ENCODE measurements around the genes IL21R, IL27 and SPNS1.

- PRO-cap: no peak
Measured at GRCh38 chr16:27213943-27215326, 11.1 kb downstream of the KDM8 start.

DNA sequence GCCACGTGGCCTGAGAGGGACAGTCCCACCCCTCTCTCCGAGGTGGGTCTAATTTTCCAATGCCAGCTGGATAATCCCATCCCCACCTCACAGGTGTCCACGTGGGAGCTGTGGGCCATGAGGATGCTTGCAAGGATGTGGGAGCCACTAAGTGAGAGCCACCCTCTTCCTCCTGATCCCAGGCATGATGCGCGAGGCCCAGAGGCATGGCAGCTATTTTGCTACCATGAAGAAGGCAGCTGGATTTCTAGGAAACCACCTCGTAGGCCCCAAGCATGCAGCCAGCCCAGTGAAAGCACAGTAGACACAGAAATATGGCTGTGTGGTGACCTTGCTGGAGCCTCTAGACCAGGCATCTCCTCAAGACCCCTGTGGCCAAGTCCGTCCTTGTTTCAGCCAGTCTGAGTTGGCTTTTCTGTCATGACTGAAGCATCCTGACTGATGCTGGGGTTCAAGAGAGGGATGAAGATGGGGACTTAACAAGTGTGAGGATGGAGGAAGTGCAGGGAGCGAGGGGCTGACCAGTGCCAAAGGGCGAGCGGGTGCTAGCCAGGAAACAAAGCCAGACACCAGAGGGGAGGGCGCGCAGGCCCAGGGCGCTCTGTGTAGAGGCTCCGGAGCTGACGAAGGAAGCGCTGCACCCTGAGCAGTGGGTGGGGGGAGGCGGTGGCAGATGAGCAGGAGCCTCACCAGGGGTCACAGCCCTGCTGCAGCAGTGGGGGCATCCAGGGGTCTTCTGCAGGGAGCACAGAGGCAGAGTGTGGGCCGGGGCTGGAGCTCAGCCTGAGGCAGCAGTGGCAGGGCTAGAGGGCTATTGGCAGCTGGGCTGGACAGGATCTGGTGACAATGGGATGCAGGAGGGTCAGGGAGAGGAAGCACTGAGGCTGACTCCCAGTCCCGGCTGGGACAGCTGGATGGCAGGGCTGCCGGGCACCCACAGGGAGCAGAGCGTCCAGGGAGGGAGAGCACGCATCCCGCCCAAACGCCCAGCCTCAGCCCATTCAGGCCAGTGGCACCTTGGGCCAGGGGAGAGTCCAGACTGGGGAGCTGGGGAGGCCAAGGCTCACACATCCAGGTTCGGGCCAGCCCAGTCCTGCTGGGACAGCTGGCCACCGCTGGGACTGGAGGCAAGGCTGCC lies 20.7 kb downstream of the KDM8 start:
- PRO-cap: no peak

GRCh38 chr16:27230433-27231354 lies 27.4 kb downstream of the KDM8 start:
- PRO-cap: no peak

DNA sequence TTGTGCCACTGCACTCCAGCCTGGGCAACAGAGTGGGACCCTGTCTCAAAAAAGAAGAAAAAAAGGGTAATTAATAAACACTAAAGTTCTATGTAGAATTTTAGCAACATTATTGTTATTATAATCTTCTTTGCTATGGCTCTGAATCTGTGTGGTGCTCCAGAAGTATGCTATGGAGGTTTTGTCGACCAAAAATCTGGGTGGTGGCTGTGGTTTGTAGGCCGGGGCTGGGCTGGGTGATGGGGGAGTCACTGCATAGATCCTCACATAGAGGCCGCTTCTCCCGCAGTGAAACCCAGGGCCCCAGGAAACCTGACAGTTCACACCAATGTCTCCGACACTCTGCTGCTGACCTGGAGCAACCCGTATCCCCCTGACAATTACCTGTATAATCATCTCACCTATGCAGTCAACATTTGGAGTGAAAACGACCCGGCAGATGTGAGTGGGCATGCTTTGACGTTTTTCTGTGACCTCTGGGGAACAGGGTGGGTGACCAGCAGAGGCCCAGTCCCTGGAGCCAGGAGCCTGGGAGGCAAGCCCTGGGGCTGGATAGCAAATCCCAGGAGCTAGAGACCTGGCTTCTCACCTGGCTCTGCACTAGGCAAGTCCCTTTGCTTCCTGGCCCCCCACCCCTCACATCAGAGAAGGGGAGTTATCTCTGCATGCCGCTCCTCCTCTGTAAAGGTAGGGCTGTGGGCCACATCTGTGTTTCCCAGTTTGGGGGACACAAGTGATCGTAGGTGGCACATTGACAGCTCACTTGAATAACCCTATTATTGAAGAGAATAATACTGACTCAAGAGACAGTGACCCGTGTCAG lies 32.6 kb downstream of the IL4R start:
- PRO-cap: no peak

DNA sequence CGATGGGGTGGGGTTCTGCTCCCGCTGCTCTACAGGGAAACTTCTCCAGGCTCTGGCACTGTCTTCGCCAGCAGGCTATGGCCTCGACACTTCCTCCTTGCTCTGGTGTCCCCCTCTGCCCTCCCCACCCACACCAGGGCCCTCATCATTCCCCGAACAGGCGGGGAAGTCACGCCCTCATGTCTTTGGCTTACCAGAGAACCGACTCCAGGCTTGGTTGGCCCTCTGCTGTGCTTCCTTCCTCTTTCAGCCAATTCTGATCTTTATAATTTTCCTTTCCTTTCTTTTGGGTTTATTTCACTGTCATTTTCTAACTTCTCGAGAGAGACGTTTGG lies 18.1 kb upstream of the IL21R start:
- PRO-cap: no peak

DNA sequence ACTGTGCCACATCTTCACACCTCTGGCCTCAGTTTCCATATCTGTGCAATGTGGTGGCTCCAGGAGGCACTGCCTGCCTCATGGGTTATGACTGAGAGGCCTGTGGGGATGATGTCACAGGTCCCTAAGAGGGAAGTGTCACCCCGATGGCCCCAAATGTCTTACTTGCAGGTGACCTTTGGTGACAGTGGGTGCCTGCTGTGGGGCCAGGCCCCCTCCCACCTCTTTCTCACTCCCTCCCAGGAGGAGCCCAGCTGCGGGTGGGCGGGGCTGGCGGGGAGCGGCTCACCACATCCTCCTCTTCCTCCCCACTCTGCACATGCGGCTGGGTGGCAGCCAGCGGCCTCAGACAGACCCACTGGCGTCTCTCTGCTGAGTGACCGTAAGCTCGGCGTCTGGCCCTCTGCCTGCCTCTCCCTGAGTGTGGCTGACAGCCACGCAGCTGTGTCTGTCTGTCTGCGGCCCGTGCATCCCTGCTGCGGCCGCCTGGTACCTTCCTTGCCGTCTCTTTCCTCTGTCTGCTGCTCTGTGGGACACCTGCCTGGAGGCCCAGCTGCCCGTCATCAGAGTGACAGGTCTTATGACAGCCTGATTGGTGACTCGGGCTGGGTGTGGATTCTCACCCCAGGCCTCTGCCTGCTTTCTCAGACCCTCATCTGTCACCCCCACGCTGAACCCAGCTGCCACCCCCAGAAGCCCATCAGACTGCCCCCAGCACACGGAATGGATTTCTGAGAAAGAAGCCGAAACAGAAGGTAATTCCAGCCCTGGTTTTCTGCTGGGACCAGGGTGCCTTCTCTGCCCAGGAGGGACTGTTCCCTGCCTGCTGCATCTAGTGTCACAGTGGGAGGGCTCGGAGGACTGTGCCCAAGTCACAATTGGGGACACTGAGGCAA lies at the start of gene IL21R:
Gene IL21R, plus strand, starts transcription at position 311 of the 896 bp plus-strand sequence.
- PRO-cap: unidirectional peak, plus-strand start at position 352 of the sequence; unidirectional peak, minus-strand start at position 516 of the sequence

DNA sequence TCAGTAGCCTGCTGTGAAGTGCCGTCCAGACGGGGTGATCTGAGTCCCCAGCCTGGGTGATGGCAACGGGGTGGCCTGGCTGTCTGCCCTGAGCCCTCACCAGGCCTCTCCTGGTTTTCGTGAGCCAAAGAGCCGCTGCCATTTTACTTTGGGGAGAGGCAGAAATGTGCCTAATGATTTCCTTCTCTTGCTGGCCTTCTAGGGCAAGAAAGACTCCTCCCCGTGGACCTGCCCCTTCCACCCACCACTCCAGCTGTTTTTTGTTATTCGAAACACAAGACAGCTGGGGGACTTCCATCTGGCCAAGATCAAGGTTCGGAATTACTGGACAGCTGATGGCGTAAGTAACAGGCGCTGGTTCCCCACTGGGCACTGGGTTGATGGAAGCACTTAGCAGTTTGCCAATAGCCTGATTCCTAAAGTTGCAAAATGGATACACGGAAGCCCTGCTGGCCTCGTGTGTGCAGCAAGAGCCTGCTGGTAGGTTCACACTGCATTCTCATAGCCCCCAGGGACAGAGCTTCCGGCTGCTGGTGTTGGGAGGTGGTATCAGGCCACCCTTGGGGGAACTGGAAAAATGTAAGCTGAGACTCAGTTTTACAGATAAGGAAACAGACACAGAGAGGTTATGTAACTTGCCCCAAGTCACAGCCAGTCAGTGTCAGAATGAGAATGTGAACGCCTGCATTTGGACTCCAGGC lies 171.6 kb downstream of the KATNIP start:
- PRO-cap: no peak

DNA sequence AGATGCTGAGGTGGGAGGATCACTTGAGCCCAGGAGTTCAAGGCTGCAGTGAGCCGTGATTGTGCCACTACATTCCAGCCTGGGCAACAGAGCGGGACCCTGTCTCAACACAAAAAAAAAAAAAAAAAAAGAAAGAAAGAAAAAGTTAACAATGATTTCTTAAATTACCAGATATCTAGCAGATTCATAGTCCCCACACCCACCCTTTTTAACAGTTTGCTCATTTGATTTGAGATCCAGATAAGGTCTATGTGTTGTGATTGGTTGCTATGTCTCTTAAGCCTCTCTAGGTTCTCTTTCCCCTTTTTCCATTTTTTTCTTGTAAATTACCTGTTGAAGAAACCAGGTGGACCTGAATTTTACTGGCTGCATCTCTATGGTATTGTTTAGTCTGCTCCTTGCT lies 213.6 kb downstream of the KATNIP start:
- PRO-cap: no peak

- PRO-cap: no peak
Measured at GRCh38 chr16:28089873-28090224, 26.3 kb upstream of the GSG1L start.

- PRO-cap: no peak
Measured at GRCh38 chr16:28136647-28137496, 73.4 kb upstream of the GSG1L start.

DNA sequence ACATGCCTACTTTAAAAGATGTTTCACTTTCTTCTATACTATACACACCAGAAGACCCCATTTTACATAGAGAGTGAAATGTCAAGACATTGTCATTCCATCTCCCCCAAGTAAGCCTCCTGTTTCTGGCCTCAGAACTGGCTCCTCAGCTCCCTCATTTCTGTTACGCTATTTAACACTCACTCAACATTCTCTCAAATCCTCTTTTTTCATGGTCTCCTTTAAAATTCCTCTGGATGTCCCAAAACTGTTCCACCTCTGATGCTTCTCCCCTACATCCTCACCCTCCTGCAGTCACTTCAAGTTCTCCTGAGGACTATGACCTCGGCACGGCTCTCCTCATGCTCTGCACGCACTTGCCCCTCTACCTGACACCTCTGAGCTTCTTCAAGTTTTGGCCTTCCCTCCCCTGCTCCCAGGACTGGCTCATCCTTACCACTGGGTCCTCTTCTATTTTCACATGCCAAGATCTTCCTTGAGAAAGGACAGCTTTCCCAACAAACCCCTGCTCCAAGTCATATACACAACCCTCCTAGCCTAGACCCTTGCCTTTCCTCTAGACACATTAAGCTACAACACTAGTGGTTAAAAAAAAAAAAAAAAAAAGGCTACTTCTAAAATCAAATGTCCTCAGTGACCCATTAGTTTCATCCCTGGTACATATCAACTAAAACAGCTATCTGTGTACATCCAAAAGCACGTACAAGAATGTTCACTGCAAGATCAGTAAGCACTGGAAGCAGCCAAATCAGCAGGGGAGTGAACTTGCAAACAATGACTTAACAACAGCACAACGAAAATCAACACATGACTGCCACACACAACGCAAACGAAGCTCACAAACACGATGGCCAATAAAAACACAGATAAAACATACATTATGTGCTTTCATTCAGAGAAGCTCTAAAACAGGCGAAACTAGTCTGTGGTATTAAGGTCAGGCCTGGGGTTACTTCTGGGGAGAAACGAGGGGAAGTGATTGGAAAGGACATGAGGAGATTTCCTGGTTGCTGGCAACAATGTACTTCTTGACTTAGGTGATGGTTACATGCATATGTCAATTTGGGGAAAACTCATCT lies 60.8 kb downstream of the XPO6 start:
- PRO-cap: no peak

GRCh38 chr16:28210620-28211689 lies 810 bp downstream of the XPO6 start:
- PRO-cap: bidirectional peak, plus-strand start at chr16:28211392, minus-strand start at chr16:28211243

DNA sequence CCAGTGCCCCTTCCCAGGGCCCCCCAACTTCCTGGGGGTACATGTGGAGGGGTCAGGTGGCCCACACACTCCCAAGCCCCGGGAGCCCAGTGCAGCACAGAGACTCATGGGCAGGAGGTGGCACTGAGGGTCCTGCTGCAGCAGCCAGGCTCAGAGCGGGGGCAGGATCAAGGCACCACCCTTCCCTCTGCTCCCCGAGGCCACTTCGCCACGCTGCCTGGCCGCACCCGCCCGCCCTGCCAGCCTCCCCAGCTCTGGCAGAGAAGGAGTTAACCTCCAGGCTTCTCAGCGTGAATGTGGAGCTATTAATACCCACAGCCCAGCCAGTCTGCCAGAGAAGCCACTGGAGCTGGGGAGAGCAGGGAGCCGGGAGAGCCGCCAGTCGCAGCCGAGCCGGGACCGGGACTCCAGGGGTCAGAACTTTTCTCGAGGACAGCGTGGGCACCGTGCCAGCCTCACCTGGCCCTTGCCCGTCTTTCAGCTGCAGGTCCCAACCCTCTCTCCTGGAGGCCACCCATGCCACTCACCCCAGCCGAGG lies 33.9 kb upstream of the SBK1 start:
- PRO-cap: unidirectional peak, plus-strand start at position 334 of the sequence

DNA sequence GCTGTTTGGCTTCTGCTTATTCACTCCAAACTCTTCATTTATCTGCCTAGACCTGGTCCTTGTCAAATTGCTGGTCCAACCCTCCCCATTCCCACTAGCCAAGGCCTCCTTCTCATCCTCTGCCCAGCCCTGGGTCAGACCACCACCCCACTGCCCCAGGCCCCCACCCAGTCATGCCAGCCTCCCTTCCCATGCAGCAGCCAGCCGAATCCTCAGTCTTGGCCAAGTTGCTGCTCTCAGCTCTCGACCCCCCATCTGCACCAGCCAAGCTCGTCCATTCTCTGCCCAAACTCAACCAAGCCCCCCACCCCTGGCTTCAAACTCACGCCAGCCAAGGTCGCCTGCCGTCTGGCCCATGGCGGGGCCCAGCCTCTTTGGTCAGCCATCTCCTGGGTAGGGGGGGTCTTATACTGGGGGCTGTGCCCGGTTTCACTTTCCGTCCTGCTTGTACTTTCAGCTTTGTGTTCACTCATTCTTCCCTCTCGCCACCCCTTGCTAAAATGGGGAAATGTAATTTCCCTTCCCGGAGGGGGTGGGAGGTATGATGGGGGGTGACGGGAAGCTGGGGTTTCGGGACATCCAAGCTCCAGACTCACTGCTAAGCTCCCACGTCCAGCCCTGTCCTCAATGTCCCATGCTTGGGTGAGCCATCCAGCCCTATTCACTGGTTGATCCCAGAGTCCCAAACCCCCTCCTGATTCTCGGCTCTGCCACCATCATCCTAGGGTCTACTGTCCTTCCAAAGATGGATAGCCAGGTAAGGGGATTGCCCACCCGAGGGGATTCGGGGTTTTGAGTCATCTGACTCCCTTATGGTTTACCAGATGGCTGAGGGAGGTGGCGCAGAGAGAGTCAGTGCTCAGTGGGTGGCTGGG lies at the start of gene IL27:
Gene IL27, minus strand, starts transcription at position 380 of the 875 bp plus-strand sequence.
- PRO-cap: no peak

GRCh38 chr16:28844991-28845770 lies 967 bp downstream of the TUFM start:
- PRO-cap: unidirectional peak, plus-strand start at chr16:28845603

DNA sequence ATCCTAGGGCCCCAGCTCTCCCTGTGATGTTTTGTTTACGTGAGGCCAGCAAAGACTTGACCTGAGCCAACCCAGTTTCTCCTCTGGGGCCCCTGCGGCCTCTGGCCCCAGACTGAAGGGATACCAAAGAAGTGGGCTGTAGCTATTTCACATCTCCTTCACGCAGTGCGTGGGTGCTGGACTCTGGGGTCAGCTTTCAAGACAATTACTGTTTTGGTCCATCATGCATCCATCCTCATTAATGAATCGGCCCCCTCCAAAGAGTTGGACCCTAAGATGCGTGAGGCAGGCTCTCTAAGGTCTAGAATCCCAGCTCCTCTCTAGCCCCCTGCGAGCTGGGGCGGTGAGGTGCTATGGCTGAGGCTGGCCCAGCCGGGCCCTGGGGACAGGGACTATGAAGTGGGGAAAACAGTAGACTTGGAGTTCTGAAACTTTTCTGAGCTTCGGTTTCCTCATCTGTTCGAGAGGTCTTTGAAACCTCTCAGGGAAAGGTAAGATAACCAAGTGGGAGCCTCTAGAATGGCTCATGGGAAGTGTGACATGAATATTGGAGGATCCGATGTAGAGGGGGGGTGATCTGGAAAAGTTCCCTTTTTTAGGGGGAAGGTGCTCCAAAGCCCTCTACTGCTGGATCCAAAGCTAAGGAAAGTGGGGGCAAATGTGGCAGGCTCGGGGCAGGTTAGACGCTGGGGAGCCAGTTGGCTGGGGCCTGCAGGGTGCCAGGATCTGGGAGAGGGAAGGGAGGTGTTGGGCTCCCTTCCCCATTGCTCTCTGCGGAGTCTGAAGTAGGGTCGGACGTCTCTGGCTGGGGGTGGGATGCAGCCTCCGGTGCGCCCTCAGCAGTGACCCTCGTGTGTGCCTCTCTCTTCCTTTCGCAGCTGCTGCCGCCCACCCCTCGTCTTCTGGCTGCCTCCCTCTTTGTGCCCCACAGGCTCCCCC lies 1.8 kb downstream of the SH2B1 start:
- PRO-cap: no peak

DNA sequence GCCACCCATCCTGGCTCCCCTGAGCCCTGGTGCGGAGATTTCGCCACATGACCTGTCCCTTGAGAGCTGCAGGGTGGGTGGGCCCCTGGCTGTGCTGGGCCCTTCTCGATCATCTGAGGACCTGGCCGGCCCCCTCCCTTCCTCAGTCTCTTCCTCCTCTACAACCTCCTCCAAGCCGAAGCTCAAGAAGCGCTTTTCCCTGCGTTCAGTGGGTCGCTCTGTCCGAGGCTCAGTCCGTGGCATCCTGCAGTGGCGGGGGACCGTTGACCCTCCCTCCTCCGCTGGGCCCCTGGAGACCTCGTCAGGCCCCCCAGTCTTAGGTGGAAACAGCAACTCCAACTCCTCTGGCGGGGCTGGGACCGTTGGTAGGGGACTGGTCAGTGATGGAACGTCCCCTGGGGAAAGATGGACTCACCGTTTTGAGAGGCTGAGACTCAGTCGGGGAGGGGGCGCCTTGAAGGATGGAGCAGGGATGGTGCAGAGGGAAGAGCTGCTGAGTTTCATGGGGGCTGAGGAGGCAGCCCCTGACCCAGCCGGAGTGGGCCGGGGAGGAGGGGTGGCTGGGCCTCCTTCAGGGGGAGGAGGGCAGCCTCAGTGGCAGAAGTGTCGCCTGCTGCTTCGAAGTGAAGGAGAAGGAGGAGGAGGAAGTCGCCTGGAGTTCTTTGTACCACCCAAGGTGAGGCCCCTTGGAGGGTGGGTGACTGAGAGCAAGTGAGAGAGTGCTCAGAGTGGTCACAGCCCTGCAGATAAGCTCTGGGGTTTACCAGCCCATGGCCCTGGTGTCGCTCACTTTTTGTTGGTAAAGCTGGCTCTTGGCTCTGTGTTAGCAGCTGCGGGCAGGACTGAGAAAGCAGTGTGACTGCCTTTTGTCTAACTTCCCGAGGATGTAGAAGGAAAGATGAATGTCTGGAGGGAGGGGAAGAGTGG lies 3.0 kb downstream of the SH2B1 start:
- PRO-cap: no peak

DNA sequence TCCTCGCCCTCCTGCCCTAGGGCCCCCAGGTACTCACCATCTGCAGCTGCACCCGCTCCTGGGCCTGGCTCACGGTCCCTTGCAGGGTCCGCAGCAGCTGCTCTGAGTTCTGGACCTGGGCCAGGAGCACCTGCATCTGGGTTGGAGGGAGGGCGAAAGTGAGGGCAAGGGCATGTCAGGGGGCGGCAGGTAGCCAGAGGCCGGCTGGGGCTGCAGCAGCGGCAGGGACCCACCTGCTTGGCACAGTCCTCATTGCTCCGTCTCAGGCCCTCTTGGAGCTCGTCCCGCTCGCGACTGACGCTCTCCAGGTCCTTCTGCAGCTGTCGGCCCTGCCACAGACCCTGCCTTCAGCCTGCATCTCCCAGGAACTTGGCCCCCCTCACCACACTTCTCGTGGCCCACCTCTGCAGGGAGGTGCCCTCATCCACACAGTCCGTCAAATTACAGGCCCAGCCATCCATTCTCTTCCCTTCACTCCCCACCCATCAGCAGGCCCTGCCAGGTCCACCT lies 14.1 kb downstream of the RABEP2 start:
- PRO-cap: no peak

DNA sequence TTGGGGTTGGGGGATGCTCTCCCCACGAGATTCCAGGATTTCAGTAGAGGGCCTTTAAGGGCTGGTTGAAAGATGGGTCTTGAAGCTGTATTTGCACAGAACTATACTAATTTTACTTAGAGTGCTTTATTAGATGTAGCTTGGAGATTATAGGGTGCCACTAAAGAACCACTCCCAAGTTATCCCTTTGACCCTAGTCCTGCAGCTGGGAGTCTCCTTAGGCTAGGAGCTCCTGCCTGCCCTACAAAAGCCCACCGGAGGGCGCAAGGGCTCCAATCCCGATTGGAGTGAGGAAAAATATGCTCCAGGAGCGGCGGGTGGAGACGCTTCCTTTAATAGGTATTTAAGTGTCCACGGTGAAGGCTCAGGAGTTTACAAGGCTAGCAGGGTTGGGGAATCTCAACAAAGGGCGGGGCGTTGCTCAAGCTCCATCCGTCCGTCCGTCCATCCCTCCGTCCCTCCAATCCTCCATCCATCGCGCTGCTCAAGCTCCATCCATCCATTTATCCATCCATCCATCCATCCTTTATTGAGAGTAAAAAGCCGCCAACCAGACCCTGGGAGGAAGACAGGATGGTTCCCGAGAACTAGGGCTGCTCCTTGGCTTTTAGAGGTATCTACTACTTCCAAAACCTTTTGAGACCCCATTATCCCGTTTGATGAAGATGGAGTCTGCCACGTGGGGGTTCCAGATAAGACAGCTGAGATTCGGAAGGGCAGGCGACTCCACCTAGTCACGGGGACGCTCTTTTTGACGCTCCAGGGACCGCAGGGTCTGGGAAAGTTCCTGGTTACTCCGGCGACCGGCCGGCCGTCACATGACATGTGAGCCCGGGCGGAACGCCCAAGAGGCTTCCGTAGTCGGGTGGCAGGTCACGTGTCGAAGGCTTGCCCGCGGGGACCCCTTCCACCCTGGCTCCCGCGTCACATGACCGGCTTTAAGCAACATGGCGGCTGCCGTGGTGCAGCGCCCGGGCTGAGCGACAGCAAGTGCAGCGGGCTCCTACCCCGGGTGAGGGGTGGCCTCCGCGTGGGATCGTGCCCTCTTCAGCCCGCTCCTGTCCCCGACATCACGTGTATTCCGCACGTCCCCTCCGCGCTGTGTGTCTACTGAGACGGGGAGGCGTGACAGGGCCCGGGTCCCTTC lies at the start of gene SPNS1:
Gene SPNS1, plus strand, starts transcription at position 927 of the 1,147 bp plus-strand sequence.
- PRO-cap: bidirectional peak, plus-strand start at position 929 of the sequence, minus-strand start at position 777 of the sequence

GRCh38 chr16:29107166-29107853 lies 122.5 kb downstream of the LAT start:
- PRO-cap: no peak